Occipital lobe (tissue), 2 donors: ENCODE measurements around the gene LPCAT4.

DNA sequence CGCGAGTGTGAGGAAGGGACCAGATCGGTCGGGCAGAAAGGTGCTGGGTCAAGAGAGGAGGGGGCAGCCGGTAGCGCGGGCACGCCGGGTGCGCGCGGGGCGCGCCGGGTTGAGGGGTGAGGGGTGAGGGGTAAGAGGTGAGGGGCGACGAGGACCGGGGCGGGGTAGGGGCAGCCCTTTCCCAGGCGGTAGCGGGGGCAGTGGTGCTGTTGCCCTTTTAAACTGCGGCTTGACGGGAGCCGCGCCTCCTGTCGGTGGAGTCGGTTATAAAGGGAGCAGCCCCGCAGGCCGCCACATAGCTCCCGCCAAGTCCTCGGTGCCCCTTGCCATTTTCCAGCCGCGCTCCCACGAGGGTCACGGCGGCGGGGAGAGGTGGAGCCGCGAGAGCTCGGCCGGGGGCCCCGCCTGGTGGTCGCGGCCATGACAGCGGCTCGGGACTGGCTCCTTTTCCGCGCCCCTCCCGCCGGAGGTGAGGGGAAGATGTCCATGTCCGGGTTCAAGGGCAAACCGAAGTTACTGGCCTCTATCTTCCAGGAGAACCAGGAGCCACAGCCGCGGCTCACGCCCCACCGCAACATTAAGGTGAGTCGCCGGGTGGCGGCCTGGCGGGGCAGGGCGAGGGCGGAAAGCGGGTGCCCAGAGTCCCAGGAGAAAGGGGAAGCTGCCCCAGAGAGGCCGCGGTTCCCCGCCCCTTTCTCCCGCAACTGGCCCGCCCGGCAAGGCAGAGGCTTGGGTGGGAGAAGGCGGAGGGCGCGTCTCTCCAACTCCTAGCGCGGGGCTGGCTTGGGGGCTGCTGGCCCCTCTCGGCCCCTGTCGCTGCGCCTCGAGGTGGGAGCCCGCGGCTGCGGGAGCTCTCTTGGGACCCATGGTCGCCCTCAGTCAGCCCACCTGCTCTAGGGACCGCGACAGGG, 20.9 kb downstream of the GOLGA8J start:
- RAMPAGE, long total RNA: no peak

- RAMPAGE, long total RNA: no peak
Measured at GRCh38 chr15:30828262-30828719, 75.4 kb upstream of the FAN1 start.

DNA sequence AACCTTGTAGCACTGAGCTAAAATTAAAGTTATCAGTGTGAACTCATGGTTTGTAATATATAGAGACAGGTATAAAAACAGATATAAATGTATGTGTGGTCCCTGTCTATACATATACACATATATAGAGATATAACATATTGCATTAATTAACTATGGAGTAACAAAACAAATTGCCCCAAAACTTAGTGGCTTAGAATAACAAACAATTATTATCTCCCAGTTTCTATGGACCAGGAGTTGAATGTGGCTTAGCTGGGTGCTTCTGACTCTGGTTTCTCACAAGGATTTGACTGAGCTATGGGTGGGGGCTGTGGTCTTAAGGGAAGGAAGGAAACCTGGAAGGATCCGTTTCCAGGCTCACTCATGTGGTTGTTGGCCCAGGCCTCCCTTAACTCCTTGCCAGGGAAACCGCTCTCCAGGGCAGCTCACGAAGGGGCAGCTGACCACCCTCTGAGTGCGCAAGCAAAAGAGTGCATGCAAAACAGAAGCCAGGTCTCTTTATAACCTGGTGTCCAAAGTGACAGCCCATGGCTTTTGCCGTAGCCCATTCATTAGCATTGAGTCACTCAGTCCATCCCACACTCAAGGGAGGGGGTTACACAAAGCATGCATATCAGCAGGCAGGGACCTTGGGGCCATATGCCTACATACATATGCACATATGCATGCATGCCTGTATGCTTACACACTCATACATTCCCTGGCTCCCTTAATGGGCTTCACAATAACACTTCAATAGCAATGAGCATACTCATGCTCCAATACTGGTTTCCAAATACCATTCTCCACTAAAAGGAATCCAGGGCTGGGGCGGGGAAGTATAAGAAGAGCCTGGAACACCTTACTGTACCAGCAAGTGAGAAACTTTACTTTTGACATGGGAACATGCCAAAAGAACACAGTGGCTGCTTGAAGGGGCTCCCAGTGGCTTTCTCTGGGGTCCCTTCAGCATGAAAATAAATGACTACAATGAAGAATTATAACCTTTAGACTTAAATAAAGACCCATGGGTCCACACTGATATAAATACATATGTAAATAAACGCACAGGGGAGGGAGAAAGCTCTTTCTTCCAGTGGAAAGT, 22.1 kb downstream of the TRPM1 start:
- RAMPAGE, long total RNA: no peak

- RAMPAGE, long total RNA: no peak
Measured at GRCh38 chr15:31227898-31228782, 98.5 kb upstream of the KLF13 start.

GRCh38 chr15:31263884-31264780, 62.5 kb upstream of the KLF13 start:
- RAMPAGE, long total RNA: no peak

DNA sequence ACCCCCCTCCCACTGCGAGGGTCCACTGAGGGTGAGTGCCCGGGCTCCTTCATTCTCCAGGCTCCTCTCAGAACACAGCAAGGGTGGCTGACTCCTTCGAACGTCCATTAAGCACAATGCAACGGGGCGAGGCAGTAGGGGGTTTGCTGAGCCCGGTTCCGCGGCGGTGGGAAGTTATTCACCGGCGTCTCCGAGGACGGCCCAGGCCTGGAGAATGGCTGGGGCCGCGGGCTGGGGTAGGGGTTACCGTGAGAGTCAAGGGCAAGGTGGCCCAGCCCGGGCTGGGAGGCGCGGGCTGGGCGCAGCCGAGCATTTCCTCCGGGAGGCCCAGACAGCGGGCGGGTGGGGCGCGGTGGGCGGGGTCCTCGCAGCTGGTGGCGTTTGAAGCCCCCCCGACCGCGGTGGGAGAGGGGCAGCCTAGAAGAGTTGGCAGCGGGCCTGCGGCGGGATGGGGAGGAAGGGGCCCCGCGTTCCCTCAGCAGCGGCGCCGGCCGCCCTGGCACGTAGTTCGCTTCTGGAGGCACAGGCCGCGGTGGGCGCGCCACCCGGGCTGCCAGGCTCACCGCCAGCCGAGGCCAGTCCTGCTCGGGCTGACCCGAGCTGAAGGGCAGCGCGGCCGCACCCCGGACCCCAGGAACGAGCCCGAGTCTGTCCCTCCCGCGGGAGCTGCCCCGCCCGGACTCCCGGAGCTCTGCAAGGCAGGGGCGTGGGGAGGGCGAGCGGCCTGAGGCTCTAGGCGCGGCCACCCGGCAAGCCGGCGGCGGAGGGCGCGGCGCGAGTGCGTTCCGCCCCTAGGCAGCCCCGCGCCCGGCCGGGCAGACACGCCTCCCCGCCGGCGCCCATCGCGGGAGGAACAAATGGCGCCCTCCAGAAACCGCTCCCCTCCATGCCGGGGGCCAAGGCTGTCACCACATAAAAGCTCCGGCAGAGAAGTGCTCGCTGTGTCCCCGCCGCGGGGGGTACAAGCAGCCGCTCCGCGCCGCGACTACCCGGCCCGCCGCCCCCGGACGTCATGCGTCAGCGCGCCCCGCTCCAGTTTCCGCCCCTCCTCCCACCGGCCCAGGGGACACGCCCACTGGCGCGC, 829 bp upstream of the KLF13 start:
- RAMPAGE, long total RNA: no peak

DNA sequence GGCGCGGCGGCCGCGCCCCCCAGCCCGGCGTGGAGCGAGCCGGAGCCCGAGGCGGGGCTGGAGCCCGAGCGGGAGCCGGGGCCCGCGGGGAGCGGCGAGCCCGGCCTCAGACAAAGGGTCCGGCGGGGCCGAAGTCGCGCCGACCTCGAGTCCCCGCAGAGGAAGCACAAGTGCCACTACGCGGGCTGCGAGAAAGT, 809 bp downstream of the KLF13 start:
- RAMPAGE, long total RNA: no peak

DNA sequence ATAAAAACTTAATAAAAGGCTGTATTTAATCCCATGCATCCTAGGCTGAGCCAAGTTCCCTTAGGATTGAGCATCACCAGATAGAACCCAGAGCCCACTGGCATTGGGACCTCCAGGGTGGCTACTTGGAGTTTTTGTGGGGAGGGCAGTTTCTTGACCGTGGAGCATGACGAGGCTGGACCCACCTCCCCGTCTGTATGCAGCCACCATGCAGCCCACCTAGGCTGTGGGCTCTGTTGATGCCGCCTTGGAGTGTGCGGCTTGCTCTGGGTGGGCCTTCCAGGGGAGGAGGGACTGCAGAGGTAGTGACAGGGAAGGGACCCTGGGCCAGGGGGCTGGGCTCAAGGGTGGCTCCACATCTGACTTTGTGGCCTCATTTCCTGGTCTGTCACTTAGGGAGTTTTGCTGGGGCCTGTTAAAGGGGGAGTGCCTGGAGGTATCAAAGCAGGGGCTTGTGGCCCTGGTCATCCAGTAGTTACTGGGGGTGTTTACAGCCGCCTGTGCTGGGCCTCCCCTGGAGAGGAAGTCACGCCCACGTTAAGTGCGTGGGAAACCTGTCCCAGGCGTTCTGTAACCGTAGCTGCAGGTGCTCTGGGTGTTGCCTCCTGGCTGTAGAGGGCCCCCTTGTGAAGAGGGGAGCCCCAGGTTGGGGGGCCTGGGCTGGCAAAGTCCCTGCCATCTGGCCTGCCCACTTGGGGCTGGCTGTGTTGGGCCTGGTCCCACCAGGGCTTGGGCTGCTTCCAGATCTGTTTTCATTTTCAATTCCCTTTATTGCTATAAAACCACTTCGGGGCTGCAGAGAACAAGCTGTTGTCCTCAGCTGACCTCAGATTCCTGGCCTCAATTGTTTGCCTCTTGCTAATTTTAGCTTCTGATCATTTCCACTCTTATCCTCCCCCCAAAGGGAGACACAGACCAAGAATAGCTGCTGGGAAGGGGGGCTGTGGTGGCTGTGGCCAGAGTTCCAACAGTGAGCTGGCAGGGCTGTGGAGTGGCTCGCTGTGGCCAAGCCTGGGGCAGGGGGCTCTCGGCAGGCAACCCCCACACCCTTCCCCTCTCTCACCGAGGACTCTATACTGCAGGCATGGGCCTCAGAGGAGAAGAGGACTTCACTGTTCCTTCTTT, 26.5 kb downstream of the KLF13 start:
- RAMPAGE, long total RNA: no peak

DNA sequence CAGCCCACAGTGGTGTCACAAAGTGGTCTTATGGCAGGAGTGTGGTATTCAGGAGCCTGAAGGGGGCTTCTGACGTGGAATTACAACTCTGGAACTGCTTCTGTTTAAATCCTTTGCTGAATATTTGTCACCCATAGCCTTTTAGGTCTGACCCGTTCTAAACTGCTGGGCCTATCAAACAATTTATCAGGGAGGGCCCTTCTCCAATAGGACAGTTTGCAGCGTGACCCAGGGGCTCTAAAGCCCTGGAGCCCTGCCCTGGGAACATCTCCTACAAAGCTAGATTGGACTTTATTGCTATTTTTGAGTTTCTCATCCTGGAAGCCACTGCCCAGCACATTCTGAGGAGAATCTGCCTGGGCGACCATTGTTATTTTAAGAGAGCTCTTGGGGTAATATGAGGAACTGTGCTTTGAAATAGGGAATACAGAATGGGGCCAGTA, 35.5 kb downstream of the KLF13 start:
- RAMPAGE, long total RNA: no peak

DNA sequence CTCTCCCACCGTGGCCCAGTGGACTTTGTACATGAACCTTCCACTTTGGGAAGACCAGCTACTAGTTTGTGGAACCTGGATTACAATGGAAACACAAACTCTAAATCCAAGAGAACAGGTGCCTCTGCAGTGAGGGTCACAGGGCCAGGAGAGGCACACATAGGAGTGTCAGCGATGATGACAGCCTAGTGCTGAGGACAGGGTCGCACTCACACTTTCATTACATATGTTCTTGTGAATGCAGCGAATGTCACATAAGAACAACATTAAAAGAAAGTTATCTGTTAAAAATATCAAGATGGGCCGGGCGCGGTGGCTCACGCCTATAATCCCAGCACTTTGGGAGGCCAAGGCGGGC, 56.7 kb downstream of the KLF13 start:
- RAMPAGE, long total RNA: no peak

DNA sequence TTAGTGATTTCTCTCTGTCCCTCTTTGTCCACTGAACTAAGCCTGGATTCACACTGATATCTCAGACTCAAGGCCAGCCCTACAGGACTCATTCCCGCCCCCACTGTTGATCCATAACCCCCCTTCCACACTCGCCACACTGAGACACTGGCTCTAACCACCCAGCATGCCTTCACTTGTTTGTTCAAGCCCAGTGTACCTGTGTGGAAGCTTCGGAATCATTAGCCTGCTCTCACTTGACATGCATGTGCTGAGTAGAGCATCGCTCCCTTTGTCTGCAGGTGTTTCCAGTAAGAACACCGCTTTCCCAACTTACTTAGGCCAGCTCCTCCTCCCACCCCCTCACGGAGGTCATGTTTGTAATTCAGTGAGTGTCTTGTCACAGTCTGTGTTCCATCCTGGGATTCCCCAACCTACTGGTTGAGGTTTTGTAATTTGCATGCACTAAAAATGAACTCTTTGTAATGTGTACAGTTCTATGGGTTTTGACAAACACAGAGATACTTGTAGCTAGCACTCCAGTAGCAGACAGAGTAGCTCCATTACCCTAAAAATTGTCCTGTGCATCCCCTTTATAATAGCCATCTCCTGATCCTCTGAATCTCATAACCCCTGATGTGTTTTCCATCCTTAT, 132.4 kb downstream of the KLF13 start:
- RAMPAGE, long total RNA: no peak

- RAMPAGE, long total RNA: no peak
Measured at GRCh38 chr15:31472774-31473539, 146.3 kb downstream of the KLF13 start.

DNA sequence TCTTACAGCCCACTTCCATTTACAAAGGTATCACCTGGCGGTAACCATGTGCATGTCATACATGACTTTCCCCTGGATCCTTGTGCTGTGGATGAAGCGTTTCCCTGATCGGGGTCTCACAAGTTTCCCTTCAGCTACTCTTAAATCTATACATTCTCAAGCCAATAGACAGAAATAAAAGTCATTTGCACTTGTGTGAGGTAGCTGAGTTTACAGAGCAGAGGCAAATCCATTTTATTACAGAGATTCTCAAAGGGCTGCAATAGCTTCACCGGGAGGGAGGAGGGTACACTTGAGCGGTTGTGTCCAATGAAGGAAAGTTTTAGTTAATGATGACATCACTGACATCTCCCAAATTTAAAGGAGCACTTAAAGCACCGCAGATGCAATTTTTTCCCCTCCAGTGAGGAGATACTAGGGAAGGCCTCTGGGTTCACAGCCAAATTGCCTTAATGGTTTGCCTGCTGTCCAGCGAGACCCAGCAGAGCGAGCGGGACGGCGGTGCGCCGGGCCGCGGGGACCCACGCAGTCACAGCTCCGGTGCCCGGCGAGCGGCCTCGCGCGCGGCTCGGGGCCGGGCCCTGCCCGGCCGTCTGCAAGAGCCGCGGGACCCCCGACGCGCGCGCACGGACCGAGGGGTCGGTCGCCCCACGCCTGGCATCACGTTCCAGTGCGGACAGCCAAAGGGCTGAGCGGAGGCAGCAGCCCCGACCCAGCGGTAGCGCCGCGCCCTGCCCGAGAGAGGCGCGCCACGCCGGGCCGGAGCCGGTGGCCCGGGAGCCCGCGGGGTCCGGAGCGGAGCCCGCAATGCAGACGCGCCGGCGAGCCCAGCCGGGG, 765 bp downstream of the OTUD7A start:
- RAMPAGE, long total RNA: no peak

GRCh38 chr15:32029390-32029688, 976 bp upstream of the CHRNA7 start:
- RAMPAGE, long total RNA: no peak

DNA sequence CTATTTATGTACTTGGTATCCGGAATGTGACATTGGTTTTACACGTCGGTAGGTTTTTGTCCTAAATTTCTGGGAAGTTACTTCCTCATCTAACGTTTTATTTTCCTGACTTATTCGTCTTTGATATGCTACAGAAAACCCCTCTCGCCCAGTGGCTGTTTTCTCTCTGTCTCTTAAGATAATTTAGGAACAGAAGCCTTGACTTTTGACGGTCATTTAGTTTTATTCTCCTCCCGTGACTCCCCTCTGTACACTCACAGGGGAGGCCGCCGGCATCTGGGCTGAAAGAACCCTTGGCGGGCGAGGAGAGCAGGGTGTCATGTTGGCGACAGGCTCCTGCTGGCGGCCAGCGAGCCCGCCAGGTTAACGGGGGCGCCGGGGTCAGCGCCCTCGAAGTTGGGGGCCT, 738 bp upstream of the GREM1 start:
- RAMPAGE, long total RNA: no peak

DNA sequence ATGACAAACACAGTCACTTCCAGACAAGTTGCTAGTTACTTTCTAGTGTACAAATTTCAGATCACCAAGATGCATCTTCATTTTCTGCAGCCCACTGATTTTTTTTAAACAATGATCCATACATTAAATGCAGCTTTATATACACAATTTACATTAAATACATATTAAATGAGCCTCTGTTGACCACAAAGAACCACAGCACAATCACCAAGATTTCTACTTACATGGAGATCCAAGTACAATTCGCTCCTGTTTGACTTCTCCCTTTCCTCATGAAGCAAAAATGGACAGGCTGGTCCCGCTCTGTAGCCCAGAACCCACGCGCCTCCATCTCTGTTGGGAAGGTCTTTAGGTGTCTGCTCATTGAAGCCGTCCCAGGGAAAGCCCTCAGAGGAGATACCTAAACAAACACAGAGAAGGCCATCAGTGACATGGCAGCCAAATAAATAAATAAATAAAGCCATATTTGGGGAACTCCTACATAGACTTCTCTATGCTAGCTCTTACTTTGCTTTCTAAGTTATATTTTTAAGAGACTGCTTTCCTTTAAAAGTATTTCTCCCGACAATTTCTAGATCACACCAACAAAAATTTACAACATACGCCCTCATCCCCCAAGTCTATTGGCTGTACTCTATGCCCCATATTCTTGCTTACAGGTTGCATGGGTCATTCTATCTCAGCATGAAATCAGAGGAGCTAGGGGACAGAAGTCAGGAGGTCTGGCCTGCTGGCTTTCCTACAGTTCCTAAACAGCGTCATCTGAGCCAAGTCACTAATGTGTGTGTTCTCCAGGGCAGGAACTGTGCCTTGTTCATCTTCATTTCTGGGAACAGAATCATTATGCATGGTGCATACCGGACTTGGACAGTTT, 105.7 kb downstream of the FMN1 start:
- RAMPAGE, long total RNA: no peak

DNA sequence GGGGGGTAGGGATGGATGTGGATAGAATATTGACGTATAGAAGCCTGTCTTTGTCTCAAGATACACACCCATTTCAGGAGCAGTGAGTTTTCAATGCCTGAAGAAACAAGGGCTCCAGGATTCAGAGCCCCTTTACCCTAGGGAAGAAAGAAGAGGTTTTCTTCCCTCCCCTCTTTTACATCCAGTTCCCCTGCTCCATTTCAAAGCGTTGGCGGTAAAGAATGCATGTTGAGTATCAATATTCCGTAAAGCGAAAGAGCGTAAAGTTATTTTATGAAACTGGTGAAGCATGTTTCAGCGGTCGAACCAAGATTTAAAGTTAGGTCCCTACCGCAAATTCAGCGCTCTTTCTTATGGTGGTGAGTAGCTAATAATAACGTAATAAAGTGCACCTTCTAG, 228 bp downstream of the NUTM1 start:
- RAMPAGE, long total RNA: no peak

GRCh38 chr15:34366852-34368048, at the start of gene LPCAT4:
TSS of gene LPCAT4 (minus strand) at chr15:34367196.
- RAMPAGE, long total RNA: no peak

- RAMPAGE, long total RNA: no peak
Measured at GRCh38 chr15:34580416-34580798, 3.0 kb downstream of the GOLGA8B start.

- RAMPAGE, long total RNA: no peak
Measured at GRCh38 chr15:34588322-34588821, 4.9 kb upstream of the GOLGA8B start.